Trachea (tissue), 1 donor: ENCODE measurements around a stretch of chr2.

DNA sequence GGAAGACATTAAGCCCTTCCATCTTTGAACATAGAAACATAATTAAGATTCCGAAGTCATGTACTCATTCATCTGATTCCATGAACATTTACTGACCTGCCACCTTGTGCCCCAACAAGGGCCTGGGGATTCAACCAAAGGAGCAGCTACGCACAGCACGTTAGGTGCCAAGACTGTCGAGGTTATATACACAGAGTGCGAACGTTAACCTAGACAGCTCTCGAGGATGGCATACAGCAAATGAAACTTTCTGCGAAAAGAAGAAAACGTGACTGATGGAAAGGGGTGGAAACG, 595 bp downstream of the STAT1 start:
- PRO-cap = no peak

DNA sequence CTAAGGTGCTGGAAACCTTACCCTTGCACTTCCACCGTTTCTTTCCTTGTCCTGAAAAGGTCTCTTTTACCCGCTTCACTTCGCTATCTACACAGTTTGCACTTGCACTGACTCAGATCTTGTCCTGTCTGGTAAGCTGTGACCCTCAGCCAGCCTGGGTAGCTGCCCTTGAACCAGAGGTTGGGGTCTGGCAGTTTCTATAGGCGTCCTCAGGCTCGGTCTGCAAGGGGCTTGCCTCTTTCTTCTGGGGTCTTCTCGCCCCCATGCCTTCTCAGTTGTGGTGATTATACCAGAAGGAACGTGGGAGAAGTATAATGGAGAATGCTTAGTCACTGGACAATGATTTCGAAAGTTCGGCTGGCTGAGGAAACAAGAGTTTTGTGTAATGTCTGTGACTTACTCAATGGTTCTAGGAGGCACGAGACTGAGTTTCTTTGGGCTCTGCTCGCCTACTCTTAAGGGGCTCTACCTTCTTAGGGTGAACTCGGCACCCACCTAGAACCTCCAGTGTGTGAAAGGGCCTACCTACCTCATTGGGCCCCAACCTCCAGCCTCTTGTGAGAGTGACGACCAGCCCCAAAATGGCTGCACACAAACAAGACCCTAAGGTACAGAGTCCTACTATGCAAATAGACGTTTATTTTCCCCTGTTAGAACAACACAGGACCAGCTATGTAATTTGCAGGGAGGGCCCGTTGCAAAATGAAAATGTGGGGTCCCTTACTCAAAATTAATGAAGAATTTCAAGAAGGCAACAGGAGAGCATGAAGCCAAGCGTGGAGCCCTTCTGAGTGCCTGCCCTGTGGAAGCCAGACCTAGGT, 7.0 kb upstream of the STAT1 start:
- PRO-cap = bidirectional peak, plus-strand start at position 342 of the sequence, minus-strand start at position 282 of the sequence

DNA sequence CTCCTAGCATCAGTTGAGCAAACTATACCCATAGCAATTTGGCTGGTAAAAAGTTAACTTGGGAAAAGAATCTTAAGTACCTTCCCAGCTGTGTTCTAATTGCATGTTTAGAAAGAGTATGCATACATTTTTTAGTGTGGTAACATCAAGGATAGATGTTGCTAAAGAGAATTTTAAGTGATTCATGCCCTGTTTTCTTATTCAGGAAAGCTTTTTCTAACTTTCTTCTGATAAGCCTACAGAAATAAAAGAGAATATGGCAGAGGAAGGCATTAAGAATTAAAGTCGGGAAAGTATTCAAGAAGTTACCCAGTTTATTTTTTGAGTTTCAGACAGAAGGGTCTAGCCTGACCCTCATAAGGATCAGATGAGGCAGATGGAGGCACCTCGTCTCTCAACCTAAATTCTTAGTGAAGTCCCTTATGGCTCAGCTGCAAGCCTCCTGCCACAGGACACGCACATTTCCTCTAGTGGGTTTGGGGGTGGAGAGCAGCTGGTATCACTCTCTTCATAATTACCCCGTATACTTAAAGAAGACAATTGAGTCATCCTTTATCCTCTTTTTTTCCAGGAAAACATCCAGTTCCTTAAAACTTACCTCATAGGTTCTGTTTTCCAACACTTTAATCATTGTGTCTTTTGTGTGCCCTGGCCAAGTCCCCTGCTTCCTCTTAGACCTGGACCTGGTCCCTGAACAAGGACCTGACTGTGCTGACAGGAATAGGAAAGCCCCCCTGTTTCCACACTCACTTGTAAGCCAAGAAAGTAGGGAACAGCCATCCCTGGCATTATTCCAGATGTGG, 42.5 kb upstream of the MYO1B start:
- PRO-cap = no peak

DNA sequence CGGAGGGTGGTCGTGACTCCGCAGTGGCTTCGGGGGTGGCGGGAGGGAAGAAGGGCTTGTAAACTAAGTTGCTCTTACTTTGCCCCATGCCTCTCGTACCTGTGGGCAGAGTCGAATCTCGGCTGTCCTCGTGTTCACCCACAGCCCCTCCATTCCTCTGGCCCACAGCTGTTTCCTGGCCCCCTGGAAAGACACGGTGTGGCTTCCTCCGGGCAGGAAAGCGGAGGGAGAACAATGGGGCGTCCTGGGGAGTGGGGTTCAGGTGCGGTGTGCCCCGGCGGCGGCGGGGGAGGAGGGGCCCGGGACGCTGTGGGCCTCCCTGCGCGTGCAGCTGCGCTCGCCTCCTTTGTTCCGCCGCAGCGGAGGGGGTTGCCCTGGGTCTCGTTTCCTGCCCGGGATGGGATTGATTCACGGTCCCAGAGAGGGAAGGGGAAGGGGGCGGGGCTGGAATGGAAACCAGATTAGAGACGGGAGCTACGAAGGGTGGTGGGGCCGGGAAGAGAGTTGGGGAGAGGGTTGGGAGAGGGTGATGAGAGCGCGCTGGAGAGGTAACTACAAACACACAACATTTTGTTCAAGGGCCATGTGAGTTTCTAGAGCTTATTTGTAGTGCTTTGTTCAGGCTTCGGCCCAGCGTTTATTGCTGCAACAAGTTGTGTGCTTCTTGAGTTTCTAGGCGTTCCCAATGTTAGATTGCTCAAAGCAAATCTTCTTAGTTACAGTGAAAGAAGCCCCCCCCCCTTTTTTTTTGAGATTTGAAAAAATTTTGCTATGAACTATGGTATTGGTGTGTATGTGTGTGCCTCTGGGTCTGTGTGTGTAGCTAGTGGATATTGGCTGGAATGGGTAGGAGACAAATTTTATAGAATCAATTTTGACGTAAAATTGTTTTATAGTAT, 865 bp downstream of the MYO1B start:
- PRO-cap = bidirectional peak, plus-strand start at position 459 of the sequence, minus-strand start at position 356 of the sequence

GRCh38 chr2:191249240-191250056, 4.2 kb downstream of the MYO1B start:
- PRO-cap = no peak

DNA sequence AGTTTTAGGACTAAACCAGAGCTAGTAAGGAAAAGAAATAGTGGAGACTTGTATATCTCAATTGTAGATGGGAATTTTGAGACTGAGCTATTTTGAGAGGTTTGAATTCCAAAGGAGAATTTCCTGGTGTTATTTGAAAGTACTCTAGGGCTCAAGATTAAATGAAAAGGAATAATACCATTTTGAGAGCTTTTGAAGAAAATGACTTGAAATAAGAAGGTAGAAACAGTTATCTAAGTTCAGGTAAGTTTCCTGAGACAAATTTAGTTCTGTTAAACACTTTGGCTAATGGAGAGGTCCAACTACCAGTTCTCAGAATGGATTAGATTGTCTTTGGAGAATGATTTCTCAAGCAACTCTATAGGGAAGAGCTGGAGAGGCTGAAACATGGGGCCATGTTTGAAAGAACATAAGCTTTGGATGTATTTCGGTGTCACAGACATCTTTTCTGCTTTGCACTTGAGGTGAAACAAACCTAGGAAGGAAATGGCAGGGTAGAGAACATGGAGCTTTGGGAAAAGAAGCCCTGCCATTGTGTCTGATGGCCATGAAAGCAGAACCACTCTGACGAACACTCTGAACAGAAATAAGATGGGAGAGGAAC, 80.1 kb downstream of the MYO1B start:
- PRO-cap = no peak

- PRO-cap = no peak
Measured at GRCh38 chr2:191462381-191462798, 215.5 kb upstream of the NABP1 start.

DNA sequence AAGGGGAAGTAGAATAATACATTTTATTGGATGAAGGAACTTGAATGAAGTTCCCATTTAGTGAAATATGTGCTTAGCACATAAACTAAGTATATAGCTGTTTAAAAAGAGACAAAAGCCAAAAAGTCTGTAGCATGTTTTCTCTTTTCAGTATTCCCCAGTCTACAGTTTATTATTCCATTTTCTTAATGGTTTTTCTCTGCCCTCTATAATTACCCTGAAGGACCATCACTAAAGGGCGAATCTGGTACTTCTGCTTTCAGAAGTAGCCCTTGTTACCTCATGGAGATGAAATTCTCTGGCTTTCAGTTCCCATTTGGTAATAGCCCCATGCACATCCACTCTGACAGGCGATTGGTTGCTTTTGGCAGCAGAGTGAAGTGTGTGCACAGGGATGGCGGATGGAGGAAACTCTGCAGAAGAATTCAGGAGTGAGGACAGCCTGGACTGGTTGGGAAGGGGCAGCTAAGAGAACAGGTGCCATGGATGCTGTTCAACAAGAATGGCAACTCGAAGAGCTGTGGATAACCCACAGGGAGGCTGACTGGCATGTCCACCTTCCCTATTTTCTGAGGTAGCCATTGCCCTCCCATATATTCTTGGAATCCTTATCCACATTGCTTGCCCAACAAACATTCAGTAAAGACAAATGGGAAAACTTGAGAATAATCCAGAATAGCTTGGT, 66.3 kb upstream of the NABP1 start:
- PRO-cap = no peak

GRCh38 chr2:191628843-191629436, 49.0 kb upstream of the NABP1 start:
- PRO-cap = no peak

DNA sequence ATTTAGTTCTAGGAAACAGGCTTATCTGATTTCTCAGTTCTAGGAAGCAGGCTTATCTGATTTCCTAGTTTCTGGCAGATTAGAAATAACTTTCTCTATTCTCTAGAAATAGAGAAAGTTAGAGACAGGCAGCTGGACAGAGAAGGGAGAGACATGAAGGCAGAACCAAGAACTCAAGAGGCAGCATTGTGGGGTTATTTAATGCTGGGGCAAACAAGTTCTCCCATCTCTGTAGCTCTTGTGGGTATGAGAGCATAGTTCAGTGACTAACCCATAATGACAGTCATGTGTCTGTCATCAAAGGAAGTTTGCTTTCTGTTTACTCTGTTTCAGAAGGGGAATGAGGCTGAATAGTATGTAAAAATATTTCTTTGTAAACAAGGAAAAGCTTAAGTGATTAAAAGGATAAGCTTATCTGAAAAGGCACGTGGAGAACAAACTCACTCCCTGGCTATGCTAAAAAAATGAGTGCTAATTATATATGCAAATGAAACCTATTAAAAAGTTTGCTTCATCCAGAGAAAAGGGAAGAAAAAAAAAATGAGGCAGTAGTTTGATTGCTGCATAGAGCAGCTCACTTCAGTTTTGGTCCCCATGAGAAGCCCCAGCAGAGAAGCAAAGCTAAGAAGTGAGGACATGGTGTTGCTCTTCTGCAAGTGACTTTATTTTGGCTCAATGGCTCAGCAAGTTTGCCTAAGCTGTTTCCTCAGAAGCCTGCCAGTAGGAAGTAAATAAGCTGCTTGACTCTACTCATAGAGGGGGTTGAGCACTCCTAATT, 40.1 kb upstream of the NABP1 start:
- PRO-cap = unidirectional peak, minus-strand start at position 240 of the sequence

DNA sequence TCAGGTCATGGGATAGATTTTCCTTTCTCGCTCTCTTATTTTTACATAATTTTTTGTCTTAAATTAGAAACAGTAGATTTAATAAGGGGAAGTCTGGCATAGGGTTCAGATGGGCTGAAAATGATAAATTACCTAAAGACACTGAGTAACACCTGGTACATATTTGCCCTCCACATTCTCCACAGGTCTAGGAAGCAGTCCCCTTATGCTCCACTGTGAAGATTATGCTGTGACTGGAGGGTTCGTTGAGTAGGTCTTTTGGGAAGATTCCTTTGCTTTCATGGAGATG, 3.6 kb downstream of the CAVIN2 start:
- PRO-cap = no peak

DNA sequence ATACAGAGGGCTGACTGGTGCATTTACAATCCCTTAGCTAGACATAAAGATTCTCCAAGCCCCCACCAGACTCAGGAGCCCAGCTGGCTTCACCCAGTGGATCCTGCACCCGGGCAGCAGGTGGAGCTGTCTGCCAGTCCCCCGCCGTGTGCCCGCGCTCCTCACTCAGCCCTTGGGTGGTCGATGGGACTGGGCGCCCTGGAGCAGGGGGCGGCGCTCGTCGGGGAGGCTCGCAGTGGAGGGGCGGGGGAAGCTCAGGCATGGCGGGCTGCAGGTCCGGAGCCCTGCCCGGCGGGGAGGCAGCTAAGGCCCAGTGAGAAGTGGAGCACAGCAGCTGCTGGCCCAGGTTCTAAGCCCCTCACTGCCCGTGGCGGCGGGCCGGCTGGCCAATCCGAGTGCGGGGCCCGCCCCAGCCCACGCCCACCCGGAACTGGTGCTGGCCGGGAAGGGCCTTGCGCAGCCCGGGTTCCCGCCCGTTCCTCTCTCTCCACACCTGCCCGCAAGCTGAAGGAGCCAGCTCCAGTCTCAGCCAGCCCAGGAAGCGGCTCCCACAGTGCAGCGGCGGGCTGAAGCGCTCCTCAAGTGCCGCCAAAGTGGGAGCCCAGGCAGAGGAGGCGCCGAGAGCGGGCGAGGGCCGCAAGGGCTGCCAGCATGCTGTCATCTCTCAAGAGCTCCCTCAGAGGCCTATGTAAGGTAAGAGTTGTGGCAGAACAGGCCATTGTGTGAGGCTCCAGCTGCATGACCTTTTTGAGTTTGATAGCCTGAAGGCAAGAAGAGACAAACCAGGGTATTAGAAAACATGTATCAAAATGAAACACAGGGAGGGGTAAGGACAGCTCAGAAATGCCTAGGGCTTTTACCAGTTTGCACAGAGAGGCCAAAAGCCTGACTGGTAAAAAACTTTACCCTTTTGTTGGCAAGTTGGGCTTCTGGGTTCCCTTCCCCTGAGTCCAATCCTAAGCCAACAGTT, 1307.9 kb upstream of the TMEFF2 start:
- PRO-cap = no peak

- PRO-cap = no peak
Measured at GRCh38 chr2:195471151-195471713, 185.8 kb upstream of the SLC39A10 start.

- PRO-cap = no peak
Measured at GRCh38 chr2:195533766-195534739, 123.0 kb upstream of the SLC39A10 start.

- PRO-cap = no peak
Measured at GRCh38 chr2:195662695-195663809, 6.0 kb downstream of the SLC39A10 start.

DNA sequence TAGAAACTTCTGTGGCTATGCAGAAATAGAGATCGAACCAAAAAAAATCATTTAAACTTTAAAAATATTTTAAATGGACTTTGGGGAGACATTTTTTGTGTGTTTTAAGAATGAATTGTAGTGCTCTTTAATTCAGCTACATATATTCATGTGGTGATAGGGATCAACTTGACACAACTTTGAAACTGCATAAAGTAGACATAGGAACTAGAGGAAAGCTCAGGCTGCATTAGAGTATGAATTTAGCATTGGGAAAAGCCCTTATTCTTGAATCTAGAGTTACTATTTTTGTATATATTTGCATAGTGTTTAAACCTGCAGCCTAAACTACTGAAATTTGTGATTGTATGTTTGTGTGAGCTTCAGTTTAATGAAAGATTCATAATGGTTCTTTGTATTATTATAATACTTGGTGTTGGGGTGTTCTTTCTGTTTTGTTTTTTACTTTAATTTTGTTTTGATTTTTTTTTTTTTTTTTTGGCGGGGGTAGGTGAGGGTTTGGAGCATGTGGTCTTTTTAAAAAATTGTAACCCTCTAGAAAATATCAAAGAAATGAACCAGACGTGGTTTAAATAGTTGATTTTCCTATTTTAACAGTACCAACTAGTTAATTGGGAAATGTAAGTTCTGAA, 78.4 kb downstream of the SLC39A10 start:
- PRO-cap = no peak

- PRO-cap = no peak
Measured at GRCh38 chr2:196159185-196159832, 12.1 kb downstream of the STK17B start.

GRCh38 chr2:196189075-196189385, 17.7 kb upstream of the STK17B start:
- PRO-cap = no peak

DNA sequence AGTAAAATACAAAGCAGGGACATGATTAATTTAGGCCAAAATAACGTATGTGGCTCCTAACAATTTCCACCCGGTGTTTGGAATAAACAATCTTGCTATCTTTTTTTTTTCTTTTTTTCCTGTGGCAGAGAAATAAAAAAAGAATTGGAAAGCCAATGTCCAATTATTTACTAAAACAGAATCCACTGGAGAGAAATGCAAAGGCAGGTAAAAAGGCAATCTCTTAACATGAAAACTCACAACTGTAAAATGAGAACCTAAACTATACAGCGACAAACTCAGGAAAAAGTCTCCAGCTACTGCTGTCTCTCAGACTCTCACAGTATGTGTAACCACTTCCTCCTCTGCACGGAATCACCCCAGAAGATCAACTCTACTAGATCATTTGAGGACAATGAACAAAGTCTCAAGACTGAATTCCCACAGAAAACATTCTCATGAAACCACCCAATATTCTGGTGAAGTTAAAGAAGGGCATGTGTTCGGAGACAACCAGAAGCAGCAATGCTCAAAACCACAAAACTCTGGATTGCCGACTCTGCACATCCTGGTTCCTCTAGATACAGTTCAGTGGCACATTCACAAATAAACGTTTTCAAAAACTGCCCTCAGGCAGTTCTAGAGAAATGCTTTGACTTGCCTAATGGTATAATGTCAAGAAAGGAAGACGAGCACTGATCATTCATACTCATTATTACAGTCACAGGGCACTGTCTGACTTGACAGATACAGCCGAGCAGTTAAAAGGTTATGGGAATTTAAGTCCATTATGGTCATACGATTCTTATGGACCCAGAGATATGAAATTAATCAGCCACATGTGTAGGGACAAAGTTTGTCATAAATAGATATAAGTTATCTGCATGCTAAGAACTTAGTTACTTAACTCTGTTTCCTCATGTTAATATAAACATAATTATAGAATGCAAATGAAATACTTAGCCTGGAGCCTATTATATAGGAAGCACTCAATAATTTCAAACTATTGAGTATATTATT, 91.8 kb upstream of the STK17B start:
- PRO-cap = no peak

DNA sequence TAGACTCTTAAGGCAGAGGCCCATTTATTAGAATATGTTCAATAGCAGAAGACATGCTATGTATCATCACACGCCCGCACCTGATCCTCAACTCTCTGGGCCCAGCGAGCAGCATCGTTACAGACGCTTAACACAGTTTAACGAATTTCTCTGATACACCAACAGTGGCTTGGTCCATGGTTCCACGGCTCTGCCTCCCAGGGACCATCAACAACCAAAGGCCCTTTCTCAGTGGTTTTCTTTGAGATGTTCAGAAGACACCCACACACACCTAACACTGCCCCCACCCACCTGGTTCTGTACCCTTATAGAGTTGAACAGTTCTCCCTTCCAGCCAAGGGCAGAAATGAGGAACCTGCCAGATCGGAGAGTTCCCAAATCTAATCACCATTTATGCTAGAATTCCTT, 118.5 kb downstream of the HECW2 start:
- PRO-cap = unidirectional peak, minus-strand start at position 196 of the sequence